Ileum (tissue), 1 donor: ENCODE results near the genes SETD2 and SMARCC1.

DNA sequence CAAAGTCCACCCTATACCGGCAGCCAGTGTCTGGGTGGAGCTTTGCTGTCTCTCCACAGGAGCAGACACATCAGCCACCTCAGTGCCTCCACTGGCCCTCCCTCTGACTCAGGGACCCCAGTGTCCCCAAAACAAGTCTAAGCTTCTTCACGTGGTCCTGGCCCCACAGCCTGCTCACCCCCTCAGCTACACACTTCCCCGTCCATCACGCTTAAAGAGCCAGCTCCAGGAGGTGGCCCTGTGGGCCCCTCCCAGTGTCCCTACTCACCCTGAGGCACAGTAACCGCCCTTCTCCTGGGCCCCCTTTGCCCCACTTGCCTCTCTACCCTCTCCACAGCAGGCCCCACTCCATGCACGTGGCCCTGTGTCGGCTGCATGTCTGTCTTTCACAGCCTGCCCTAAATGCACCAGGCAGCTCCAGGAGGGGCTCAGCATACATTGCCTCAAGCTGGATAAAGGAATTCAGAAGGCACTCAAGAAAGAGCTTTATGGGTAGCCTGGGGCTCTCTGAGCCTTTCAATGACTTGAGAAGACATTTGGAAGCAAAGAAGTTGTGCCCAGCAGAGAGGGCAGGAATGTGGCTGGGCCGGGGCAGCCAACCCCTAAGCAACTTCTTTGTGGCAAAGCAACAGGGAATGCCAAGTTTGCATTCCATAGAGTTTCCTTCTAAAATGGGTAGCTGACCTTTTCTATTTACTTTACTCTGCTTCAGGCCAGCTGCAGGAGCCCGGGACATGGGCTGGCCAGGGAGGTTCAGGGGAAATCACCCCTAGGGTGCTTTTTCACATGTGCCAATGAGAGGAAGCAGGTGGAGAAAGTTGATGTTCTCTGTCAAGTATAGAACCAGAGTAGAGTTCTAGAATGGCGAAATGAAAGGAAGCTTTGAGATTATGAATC is 45.8 kb downstream of the CCDC12 start:
- PRO-cap: no peak

DNA sequence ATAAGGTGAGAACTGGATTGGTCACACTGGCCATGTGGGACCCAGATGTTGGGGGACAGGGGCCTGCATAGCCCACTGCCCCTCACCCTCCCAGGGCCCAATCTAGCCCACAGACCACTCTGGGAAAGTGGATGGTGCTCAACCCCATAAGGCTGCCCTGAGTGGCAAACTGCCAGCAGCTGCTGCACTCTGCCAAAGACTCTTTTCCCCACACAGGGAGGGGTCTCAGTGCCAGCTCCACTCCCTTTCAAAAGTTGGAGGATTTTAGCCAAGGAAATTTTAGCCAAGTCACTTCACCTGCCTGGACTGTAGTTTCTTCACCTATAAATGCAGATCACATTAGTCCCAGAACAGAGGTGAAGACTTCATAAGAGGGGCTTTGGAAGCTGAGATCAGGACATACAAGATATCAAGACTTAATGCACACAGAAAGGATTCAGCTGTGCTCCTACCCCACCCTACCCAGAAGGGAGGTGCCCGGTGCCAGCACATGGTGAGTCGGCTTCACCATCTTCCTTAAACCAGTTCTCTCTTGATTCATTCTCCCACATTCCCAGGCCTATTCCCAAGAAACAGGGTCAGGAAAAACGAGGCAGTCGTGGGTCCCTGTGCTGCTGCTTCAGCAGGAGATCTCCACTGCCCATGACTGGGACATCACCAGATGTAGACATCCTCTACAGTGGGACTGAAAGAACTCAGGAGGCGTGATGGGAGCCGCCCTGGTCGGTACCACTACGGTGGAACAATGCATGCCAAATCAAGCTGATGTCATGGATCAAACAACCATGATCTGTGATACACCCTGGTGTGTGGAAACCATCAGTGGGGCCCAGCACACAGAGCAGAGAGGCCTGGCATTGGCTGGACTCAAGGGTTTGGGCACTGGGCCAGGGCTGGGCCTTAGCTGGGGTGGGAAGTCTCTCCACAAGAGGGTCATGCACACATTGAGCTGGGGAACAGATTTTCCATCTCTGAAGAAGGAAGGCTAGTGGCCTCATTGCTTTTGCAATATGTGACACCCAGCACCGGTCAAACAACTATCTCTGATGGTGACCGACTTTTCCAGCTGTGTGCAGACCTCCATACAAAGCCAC is 42.0 kb downstream of the CCDC12 start:
- PRO-cap: no peak

- PRO-cap: no peak
These were observed 28.4 kb downstream of the CCDC12 start for GRCh38 chr3:46947844-46948898.

DNA sequence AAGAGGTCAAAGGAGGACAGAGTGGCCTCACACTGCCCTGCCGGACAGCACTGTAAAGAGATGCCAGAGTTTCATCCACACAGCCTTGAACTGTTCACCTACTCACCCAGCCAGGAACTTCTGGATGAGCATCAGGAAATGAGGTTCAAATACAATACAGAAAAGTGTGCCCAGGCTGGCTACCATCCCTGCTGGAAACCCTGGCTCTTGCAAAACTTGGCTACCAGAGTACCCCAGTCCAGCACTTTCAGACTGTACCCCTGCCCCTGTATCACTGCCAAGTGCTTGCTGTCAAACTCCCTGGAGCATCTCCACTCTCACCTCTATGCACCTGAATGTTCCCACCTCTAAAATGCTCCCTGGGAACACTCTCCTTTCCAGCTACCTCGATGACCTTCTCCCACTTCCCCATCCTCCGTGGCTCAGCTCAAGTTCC is 5.8 kb downstream of the CCDC12 start:
- PRO-cap: no peak

DNA sequence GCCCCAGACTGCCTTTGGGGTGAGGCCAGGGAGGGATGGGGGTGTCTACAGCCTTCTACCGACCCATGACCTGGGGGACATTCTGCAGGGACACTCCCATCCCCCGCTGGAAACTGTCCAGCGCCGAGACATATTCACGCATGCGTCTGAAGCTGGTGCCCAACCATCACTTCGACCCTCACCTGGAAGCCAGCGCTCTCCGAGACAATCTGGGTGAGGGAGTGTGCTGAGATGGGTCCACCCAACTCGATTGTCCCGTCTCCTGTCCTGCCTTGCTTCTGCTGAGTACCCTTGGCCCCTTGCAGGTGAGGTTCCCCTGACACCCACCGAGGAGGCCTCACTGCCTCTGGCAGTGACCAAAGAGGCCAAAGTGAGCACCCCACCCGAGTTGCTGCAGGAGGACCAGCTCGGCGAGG is 23.4 kb downstream of the NBEAL2 start:
- PRO-cap: no peak

DNA sequence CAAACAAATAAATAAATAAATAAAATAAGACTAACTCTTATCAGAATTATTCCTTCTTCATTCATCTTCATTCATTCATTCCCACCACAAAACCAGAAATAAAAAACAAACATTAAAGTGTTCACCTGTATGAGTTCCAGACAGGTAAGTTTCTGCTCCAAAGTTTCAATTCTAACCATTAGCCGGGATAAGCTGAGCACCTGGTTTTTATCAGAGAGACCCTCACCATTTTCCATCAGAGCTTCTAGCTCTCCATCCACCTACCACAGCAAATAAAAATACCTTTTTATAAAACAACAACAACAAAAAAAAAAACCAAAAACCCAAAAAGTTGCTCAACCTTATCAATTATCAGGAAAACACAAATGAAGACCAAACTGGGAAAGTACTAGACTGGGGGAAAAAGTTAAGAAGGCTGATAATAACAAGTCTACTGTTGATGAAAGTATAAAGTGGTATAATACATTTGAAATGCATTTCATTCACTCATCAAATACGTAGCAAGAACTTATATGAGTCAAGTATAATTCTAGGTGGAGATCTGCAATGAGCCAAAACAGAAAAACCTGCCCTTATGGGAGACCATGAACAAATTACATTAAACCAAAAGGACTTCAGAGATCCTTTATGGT is 75.8 kb downstream of the SETD2 start:
- PRO-cap: no peak

DNA sequence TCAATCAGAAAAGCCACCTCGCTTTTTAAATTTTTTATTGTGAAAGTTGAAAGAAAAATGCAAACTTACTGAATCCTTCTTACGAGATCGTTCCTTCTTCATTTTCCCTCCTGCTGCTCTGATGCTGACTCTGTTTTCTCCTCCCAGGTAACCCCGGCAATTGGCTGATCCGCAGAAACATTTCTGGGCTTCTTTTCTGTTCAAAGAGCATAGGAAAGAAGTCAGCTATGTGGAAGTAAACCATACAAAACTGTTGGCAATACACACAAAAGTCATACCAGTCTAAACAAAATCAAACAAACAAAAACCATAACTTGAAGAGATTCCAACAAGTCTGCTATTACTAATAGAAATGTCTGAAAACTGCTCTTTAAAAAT is 66.0 kb downstream of the SETD2 start:
- PRO-cap: no peak

DNA sequence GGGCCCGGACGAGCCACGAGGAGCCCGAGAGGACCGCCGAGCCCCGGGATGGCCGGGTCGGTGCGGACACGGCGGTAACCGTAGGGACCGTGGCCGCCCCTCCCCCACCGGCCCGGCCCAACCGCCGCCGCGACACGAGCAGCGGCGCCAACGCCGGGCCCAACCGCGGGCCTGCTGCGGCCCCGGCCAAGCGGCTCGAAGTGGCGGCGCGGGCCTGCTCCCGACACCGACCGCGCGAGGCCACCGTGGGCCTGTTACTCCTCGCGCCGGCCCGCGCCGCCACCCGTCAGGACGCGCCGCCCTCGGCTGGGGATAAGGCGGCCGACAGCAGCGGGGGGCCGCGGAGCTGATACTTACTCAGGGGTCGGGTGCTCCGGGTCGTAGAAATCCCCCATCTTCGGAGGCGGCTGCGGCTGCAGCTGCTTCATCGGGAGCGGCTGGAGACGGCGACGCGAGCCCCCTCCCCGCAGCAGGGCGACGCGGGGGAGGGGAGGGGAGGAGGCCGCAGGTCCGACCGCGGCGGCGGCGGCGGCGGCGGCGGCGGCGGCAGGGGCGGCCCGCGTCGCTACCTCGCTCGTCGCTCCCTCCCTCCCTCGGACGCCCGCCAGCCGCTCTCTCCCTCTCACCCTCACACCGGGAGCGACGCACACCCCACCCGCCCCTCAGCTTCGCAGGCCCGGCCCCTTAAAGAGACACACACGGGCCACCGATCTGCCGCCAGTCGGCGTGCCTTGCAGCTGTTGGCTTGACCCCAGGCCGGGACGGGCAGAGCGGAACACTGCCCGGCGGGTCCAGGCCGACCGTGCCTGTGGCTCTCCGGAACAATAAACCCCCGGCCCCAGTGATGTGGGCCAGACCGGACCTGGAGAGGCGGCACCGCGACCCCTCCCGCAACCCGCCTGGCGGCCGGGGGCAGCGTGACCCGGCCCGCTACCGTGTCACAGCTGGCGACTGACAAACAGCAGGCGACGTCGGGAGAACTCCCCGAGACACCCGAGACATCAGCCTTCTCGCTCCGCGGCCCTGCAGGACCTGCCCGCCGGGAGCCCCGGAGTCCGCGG is at the start of gene SETD2:
Gene SETD2, minus strand, starts transcription at position 617 of the 1,061 bp plus-strand sequence.
- PRO-cap: bidirectional peak, plus-strand start at position 226 of the sequence, minus-strand start at position 95 of the sequence; bidirectional peak, plus-strand start at position 754 of the sequence, minus-strand start at position 595 of the sequence; bidirectional peak, plus-strand start at position 1,004 of the sequence, minus-strand start at position 1,025 of the sequence

- PRO-cap: unidirectional peak, minus-strand start at chr3:47188131
These were observed 24.0 kb upstream of the SETD2 start for GRCh38 chr3:47188057-47188256.

- PRO-cap: no peak
These were observed 6.3 kb upstream of the SCAP start for GRCh38 chr3:47481755-47482802.

- PRO-cap: no peak
These were observed 587 bp downstream of the CSPG5 start for GRCh38 chr3:47578040-47578516.

DNA sequence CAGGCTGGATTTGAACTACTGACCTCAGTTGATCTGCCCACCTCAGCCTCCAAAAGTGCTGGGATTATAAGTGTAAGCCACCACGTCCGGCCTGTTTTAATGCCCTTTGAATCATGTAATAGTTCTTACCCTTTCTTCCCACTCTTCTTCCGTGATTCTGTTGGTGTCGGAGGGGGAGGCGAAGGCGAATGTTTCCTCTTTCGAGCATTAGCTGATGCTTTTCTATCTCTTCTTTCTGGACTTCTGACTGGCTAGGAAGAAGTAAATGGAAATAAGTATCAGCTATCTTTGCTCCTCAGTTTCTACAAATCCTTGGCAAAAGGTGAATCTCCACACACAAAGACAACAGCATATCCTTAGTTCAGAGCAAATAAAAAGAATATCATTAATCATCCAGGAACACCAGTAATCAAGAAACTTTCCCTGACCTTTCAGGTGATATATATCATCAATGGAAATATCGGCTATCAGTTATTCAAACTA is 75.4 kb downstream of the SMARCC1 start:
- PRO-cap: no peak

GRCh38 chr3:47781589-47782692 is at the start of gene SMARCC1:
TSS of gene SMARCC1 (minus strand) at chr3:47781893.
- PRO-cap: bidirectional peak, plus-strand start at chr3:47782010, minus-strand start at chr3:47781883; unidirectional peak, minus-strand start at chr3:47782622

DNA sequence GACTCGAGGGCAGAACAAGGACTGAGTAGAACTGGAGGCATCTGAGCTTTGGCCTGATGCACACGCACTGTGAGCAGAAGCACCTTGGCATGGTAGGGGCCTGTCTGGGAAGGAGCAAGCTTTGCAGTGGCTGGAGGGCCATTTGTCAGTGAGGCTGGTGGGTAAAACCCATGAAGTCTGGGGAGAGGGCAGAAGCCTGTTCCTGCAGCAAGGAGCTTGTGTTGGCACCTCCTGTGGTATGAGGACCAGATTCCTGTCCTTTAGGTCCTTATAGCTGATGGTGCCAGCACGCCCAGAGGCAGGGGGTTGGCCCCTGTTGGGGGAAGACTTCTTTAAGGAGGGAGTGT is 41.4 kb downstream of the DHX30 start:
- PRO-cap: no peak

DNA sequence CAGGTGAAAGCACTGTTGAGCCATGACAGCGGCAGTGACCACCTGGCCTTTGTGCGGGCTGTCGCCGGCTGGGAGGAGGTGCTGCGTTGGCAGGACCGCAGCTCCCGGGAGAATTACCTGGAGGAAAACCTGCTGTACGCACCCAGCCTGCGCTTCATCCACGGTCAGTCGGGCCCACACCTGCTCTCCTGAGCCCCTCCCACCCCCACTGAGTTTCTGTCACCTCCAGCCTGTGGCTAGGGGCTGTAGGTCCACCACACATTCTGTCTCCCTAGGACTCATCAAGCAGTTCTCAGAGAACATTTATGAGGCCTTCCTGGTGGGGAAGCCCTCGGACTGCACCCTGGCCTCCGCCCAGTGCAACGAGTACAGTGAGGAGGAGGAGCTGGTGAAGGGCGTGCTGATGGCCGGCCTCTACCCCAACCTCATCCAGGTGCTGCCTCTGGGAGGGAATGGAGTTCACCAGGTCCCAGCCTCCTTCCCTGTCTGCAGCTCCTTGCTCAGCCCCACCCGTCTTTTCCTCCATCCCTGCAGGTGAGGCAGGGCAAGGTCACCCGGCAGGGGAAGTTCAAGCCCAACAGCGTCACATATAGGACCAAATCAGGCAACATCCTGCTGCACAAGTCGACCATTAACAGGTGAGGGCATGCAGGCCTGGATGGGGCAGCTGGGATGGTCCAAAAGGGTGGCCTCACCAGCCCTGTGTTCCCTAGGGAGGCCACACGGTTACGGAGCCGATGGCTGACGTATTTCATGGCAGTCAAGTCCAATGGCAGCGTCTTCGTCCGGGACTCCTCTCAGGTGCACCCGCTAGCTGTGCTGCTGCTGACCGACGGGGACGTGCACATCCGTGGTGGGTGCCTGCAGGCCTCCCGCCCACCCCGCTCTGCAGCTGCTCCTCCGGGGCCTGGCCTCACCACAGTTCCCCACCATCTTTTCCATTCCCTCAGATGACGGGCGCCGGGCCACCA is 46.3 kb downstream of the DHX30 start:
- PRO-cap: no peak

DNA sequence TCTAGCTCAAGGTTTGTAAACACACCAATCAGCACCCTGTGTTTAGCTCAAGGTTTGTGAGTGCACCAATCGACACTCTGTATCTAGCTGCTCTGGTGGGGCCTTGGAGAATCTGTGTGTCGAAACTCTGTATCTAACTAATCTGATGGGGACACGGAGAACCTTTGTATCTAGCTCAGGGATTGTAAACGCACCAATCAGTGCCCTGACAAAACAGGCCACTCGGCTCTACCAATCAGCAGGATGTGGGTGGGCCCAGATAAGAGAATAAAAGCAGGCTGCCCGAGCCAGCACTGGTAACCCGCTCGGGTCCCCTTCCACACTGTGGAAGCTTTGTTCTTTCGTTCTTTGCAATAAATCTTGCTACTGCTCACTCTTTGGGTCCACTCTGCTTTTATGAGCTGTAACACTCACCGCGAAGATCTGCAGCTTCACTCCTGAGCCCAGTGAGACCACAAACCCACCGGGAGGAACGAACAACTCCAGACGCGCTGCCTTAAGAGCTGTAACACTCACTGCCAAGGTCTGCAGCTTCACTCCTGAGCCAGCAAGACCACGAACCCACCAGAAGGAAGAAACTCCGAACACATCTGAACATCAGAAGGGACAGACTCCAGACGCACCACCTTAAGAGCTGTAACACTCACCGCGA is 85.2 kb downstream of the DHX30 start:
- PRO-cap: no peak

DNA sequence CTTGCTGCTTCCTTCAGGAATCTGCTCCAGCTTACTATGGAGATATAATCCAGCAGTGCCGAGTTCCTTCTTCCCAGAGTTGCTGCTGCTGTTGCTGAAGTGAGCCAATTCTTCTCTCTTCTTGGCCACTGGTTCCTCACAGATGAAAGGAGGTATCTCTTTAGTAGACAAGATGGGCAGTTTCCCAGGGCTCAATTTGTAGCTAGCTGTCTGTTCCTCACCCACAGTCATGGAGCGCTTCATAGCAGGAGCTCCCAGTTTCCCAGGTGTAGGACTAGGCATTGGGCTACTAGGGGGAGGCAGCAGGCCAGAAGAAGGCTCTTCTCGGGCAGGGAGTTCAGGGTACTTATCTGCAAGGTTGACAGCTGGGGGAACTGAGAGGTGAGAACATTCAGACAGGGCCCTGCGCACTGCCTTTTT is 88.3 kb downstream of the DHX30 start:
- PRO-cap: no peak

GRCh38 chr3:47911891-47912453 is 104.2 kb downstream of the MAP4 start:
- PRO-cap: no peak

DNA sequence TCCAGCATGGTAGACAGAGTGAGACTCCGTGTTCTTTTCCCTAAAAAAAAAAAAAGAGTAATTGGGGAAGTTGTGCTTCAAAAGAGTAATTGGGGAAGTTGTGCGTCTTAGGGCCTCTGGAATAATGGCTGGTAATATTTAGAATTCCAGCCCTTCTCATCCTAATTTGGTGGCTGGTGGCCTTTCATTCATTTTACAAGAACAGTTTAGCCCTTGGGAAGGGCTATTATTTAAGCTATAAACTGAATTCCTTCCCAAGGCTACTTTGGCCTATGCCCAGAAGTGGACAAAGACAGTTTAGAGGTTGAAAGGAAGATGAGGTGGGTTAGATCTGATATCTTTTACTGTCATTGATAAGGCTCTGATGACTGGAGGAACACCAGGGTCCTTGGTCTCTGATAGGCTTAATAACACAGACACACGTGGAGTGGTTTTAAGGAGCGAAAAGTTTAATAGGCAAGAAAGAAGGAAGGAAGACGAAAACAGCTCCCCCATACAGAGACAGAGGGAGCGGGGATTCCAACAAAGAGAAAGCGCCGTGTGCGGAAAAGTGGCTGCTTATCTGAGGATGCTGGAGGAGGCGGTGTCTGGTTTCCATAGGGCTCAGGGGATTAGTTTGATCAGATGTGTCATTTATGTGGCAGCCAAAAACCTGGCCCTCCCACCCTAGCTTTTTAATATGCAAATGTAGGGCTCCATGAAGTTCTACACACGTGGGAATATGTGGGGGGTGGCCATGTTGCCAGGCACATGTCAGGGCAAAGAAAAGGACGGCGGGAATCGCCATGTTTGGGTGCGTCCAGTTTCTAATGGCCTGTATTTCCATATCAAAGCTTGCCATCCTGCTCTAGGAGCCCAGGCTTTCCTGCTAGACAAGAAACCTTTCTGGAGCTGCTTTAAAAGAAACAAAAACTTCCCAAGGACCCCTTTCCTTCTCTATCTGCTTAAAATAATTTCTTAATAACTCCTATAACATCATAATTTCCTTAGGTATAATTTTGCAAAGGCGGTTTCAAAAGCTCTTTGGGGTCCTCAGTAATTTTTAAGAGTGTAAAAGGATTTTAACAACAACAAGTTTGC is 958 bp upstream of the ZNF589 start:
- PRO-cap: no peak

- PRO-cap: no peak
These were observed 1.8 kb upstream of the SPINK8 start for GRCh38 chr3:48335269-48335636.